Iris pigment epithelial cell (primary cell): ENCODE measurements around a stretch of chr3.

DNA sequence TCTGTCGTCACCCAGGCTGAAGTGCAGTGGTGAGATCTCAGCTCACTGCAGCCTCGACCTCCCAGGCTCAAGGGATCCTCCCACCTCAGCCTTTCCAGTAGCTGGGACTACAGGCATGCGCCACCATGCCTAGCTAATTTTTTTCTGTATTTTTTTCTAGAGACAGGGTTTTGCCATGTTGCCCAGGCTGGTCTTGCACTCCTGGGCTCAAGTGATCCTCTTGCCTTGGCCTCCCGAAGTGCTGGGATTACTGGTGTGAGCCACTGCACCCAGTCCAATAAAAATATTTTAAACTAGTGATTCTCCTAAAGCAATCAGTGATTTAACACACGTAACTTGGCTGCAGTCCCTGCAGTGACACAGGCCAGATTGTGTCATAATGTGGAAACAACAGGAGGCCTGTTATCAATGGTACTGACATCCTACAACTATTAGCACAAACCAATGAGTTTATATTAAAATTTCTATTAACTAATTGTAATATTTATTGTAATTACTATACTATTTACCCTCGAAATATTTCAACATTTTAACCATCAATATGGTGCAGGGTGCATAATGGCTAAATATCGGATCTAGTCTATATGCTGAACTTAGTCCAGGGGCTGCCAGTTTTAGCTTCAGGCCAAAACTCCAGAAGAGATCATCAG, 1.7 kb upstream of the SEC61A1 start:
- RRBS = no CpG with 5 or more reads among the region's 7 CpGs

- RRBS = 1% methylated on average over 4 of the region's 25 CpGs
Observed at GRCh38 chr3:128051571-128052086, 608 bp upstream of the SEC61A1 start.

- RRBS = no CpG with 5 or more reads among the region's 10 CpGs
Observed at GRCh38 chr3:128084100-128084896, 32.1 kb downstream of the SEC61A1 start.

- RRBS = no CpG with 5 or more reads among the region's 17 CpGs
Observed at GRCh38 chr3:128424481-128425214, 42.0 kb downstream of the DNAJB8 start.

GRCh38 chr3:128478106-128478972, 11.6 kb upstream of the DNAJB8 start:
- RRBS = no CpG with 5 or more reads among the region's 5 CpGs

DNA sequence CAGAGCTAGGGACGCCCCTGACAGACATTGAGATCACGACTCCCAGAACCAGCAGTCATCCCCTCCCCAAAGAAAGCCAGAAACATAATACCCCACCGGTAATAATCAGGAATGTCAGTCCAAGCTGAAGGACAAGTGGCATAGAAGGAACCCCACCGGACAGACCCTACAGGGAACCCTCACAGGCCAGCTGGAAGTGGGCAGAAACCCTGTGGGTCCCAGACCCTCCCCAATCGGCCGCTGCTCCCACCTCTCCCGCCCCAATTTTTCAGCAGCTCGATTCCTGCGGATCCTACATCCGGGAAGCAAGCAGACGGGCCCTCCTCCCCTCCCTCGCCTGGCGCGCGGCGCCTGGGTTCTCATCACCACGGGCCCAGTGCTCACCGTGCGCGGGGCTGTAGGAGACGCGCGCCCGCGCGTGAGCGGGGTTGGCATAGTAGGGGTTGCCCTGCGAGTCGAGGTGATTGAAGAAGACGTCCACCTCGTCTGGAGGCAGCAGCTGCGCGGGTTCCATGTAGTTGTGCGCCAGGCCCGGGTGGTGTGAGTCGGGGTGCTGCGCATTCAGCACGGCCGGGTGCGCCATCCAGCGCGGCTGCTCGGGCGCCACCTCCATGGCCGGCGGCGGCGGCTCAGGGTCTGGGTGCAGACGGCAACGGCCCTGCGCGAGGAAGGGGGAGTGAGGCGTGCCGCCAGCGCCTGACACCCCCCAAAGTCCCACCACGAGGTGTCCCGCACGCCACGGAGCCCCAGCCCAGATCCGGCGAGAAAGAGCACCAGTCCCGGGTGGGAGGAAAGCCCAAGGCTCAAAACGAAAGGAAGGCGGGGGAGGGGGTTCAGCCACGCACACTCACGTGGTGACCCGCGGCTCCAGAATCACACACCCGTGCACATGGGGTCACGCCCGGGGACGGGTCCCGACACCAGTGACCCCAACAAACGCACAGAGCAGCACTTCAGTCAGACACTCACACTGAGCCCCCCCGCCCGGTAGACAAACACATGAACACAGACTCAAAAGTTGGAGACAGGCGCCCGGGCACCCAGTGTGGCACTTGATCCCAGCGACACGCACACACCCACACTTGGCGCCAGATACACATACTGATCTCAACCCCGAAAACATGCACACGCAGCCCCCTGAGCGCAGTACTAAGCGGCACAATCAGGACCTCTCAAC, 6.2 kb downstream of the GATA2 start:
- RRBS = 5% methylated on average over 18 of the region's 85 CpGs

DNA sequence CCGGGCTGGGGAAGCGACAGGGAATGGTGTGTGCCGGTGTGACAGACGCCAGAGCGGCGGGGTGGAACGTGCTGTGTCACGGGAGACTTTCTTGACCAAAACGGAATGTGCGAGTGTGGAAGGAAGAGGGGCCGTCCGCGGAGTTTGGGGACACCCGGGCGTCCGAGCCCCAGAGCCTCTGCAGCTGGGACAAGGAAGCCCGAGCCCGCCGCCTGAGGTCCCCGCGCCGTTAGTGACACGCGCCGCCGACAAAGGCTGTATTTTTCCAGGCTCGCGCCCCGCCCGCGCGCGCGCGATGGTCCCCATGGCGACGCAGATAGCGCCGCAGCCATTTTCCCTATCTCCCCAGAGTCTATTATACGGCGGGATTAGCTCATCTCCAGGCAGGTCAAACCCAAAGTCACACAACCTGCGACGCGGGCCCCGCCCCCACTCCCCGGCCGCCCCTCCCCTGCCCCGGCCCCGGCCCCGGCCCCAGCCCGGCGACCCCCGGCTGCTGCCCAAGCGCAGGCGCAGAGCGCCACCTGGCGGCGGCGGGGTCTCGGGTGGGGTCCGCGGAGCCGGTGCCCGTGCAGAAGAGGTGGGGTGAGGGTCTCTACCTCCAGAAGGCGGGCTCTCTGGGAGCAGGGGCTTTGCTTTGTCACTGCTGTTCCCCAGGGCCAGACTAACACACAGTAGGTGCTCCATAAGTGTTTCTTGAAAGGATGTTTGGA, 4.6 kb upstream of the GATA2 start:
- RRBS = under 1% methylated on average over 11 of the region's 65 CpGs

DNA sequence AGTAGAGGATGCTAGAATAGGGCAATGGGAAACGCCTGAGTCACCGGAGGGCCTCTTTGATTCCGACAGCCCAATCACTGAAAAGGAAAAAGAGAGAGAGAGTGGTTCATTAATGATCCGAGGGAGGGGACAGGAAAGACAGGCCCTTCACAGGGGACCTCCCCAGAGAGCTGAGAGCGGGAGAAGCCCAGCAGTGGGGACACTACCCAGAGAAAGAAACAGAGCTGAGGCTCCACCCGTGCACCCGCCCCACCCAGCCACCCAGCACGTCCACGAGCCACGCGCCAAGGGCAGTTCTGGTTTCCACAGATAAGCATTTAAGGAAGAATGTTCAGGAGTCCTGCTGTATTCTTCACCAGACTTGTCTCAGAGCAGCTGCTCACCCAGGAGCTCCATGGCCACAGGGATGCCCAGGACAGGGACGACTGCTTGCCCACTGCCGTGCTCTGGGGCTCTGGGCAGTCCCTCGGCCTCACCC, 76.8 kb downstream of the RPN1 start:
- RRBS = no CpG with 5 or more reads among the region's 14 CpGs

- RRBS = 0% methylated on average over 1 of the region's 68 CpGs
Observed at GRCh38 chr3:128698018-128699091, 27.6 kb upstream of the RAB7A start.

GRCh38 chr3:128768114-128768847, 42.3 kb downstream of the RAB7A start:
- RRBS = no CpG with 5 or more reads among the region's 8 CpGs

- RRBS = no CpG with 5 or more reads among the region's 9 CpGs
Observed at GRCh38 chr3:128806128-128806883, 73.1 kb upstream of the ACAD9 start.

GRCh38 chr3:129052069-129052452, 8.5 kb upstream of the GP9 start:
- RRBS = no CpG with 5 or more reads among the region's 5 CpGs

- RRBS = no CpG with 5 or more reads among the region's 3 CpGs
Observed at GRCh38 chr3:129064769-129065032, 4.1 kb downstream of the GP9 start.

DNA sequence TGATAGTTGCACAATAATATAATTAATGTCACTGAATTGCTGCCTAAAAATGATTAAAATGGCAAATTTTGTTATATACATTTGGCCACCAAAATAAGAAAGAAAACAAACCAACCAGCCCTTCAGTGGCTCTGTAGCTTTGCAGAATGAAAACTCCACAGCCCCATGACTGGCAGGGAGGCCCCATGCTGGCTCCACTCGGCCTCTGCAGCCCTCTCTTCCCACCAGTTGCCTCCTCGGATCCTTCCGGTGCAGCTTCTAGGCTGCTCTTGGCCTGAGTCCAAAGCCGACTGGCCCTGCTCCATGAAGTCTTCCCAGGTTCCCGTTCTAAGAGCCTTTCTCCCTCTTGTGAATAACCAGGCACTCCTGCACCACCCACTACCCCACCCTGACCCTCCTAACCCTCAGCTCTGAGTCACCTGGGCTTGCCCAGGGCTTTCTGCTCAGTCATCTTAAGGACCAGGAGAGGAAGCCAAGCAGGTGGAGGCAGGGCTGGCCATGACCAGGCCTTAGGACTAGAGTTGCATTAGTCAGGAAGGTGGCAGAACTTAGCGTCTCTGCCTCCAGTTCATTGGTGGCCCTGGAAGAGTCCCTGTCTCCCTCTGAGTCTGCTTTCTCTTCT, 28.0 kb upstream of the CNBP start:
- RRBS = no CpG with 5 or more reads among the region's 6 CpGs

DNA sequence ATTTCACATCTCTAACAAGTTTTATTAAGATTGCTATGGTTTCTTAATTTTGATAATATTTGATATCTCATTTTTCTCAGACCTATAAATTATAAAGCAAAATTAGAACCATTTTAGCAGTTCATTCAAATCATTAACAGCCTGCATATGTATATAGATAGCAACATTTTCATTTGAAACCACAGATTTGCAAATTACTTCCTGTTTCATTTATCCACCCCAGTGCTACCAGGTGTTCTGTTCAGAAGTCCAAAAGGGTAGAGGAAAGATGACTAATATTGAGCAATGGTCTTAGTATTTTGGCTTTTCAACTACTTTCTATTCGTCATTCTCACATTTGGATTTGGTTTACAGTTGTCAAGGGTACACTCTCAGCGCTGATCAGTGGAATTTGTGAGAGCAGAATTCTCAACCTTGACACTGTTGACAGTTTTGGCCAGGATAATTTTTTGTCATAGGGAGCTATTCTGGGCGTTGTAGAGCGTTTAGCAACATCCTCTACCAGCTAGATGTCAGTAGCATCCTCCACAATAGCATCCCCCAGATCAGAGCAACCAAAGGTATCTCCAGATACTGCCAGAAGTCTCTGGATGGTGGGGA, 4.0 kb downstream of the HMCES start:
- RRBS = no CpG with 5 or more reads among the region's 4 CpGs

- RRBS = no CpG with 5 or more reads among the region's 2 CpGs
Observed at GRCh38 chr3:129417312-129417839, 11.1 kb downstream of the EFCAB12 start.

DNA sequence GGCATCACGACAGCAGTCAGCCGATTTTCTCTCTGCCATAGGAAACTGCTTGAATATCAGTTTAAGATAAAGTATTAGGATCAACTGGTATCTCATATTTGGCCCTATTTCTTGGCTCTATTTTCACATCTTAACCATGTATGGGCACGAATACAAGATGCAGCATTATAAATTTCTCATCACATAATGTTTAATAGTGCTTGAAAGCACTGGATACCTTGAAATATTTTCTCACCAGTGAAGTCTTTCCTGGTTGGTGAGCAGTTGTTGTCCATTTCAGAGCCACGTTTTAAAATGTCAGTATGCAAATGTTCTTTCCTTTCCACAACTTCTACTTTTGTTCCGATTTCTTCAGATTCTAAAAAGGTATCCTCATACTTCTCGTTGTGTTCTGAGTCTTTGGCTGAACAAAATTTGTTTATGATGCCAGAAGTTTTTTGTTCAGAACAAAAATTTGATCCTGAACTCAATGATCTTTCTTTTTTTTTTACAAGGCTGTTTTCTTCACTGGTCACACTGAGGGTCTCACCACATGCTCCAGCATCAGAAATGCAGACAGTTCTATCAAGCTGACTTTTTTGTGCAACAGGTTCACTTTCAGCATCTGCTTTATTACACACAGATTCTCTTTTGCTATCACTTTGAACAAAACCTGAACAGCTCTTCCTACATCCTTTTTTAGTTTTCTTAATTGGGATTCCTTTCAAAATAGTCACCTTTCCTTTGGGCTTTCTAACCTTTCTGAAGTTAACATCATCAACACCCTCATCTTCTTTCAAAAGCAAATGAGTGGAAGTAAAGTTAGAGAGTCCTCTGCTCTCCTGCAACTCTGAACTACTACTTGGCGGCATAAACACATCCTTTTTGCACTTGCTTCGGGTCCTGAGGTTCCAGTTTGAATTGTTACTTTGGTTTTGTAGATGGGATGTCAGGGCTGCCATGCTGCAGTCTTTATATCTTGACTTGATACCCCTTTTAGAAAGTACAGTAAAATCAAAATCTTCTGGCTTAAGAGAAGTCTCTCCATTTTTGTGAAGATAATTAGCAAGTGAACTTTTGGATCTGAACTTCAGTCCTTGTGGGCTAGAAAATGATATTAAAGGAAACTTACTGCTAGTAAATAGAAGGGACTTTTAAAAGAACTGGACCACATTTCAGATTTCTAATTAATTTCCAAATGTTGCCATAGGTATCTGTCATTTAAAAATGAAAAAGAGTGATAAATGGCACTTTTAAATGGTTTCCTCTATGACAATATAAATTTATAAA, 3.1 kb downstream of the MBD4 start:
- RRBS = no CpG with 5 or more reads among the region's 8 CpGs

DNA sequence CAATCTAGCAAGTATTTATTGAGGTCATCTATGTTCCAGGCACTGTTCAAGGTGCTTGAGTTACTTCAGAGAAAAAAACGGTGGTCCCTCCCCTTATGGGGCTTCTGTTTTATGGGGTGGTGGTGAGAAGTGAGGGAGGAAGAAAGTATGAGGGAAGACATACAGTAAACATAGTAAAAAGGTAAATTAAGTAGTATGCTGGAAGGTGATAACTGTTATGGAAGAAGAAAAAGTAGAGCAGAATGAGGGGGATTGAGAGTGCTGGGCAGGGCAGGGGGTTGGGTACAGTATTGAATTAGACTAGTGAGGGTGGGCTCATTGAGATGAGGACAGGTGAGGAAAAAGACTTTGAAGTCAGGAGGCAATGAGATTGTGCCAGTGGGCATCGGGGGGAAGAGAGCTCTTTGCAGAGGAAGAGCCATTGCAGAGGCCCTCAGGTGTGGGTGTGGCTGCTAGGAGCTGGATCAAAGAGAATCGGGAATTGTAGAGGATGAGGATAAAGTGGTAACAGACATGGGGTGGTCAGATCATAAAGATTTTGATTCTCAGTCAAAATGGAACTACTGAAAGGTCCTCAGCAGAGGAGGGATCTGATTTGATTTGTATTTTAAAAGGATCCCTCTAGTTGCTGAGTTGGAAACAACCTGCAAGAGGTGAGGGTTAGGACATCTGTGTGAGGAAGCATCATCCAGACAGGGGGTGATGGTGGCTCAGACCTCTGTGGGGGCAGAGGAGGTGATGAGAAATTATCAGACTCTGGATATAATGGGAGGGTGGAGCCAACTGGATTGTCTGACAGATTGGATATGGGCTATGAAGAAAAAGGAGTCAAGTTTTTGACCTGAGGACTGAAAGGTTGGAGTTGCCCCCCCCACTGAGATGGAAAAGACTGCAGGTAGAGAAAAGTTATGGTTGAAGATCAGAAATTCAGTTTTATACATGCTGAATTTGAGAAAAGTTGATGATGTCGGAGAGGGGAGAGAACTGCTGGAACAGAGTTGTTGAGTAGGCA, 12.4 kb downstream of the IFT122 start:
- RRBS = no CpG with 5 or more reads among the region's 4 CpGs

DNA sequence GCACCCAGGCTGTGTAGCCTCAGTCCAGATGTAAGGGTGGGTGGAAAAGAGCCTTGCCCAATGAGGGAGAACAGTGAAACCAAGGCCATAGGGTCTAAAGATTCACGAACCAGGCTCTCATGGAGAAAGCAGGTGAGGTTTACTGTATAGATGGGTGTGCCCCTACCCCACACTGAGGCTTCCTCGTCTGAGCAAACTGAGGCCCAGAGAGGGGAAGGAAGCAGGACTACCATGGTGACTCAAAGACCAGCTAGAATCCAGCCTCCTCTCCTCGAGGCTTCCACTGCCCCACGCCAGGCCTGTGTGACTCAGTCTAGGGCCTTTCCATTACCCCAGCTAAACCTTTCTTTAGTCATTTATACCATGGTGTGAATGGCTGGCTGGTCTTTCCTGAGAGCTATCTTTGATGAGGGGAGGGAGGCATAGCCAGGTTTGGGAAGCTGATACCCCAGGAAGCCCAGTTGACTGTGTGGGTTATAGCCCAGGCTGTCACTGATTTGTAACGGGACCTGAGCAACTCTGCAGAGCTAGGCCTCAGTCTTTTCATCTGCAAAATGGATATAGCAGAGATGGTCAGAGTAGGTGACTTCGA, 3.1 kb upstream of the RHO start:
- RRBS = no CpG with 5 or more reads among the region's 6 CpGs

- RRBS = no CpG with 5 or more reads among the region's 6 CpGs
Observed at GRCh38 chr3:129526047-129526684, 2.3 kb upstream of the RHO start.